Camera-type eye (tissue), 1 donor: ENCODE results near the gene TIGD6.

DNA sequence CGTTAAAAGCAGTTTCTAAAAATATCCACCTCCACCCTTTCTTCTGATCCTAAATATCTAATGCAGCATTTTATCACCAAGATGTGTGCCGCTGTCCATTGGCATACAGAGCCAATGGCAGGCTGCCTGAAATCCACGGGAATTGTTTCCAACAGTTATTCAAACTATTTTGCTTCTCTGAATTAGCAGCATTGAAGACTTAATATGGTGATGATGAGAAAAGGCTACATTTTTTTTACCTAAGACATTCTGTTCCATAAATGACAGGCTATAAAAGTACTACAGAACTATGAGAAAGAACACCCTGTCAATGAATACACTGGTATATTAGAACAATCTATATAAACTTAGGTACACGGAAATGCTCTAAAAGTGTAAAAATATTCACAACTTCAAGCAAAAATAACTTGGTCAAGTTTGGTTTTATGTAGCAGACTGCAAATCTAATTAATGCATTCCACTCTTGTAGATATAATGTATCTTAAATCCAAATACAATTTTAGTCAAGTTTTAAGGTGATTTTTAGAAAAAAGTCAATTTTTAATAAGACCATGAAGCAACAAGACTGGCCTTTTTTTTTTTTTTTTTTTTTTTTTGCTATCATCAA lies 61.4 kb downstream of the CSNK1A1 start:
- RAMPAGE, long total RNA = no peak

- RAMPAGE, long total RNA = no peak
Measured at GRCh38 chr5:149493839-149494287, 57.4 kb downstream of the CSNK1A1 start.

DNA sequence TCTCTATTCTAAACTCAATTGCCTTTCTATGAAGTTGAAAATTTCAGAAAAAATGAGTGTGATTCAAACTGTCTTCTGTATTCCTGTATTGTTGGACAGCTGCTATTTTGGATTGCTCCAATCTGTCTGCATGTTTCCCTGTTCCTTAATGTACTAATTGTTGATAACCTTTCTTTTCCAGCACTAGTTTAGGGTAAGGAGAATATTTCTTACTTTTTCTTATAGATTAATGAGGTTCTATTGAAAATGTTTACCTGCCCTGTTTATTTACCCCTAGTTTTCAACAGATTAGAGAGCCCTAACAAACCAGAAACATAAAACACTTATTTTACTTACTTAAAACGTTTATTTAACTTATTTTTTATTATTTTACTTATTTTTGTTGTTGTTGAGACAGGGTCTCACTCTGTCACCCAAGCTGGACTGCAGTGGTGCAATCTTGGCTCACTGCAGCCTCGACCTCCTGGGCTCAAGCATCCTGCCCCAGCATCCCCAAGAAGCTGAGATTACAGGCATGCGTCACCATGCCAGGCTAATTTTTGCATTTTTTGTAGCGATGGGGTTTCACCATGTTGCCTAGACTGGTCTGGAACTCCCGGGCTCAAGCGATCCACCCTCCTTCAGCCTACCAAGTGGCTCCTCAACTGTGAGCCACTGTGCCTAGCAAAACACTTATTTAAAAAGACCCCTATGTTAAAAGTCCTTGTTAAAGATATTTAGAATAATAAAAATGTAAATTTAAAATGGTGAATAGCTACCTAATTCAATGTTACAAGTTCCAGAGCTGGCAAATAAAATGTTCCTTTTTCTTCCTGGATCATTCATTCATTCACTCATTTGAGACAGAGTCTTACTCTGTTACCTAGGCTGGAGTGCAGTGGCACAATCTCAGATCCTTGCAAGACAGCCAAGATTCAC lies 42.4 kb downstream of the CSNK1A1 start:
- RAMPAGE, long total RNA = no peak

DNA sequence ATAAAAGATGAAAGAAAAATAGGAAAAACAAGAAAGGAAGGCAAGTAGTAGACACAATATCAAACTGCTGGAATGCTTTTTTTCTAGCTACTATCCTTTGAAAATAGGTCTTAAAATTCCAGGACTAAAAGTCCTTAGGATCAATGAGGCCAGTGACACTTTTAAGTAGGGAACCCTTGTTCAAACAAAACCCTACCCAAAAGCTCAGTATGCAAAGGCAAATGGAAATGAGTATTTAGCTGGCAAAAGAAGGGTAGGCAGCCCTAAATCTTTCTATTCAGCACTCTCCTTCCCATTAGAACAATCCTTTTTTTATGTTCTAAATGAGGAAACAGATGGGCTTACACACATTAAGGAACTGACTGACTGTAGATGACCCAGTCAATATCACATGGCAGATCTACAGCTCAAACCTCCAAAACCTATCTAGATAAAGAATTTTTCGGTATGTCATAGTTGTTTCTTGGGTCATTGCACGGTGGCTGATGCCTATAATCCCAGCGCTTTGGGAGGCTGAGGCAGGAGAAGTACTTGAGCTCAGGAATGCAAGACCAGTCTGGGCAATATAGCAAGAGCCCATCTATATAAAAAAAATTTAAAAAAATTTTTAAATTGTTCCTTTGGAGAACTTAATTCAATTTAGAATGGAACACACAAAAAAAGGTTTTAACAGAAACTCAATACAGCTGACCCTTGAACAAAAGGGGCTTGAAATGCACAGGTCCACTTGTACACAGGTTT lies 7.2 kb downstream of the CSNK1A1 start:
- RAMPAGE, long total RNA = no peak

DNA sequence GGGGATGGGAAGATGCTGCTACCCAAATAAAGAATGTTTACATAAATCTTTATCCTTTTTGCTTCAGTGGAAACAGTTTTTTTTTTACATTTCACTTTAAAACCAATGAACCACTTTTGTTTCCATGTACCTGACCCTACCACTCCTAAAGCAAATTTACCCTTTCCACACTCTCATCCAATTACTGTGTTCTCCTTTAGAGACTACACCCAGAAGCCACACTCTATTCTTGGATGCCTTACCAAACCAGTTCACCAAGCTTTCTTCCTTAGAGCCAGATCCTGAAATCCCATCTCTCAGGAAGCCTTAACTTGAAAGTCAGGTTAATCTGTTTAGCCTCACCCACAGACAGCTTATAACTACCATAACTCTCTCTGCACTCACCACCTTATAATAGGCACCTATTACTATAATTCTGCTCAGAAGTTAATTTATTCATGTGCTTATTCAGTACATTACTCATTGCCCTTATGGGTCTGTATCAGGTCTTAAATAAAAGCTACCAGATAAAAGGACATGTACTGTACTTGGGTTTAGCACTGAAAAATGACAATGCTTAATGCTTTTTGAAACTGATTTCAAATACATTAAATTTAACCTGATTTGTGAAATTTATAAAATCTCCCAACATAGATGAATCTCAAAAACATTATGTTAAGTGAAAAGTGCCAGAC lies 4.2 kb downstream of the CSNK1A1 start:
- RAMPAGE, long total RNA = no peak

- RAMPAGE, long total RNA = no peak
Measured at GRCh38 chr5:149549548-149550509, 1.4 kb downstream of the CSNK1A1 start.

DNA sequence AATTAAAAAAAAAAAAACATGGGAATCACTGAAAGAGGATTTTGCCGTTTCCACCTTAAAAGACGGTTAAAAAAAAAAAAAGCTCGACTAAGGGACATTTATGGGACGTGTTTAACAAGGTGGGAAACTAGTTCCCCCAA lies 859 bp downstream of the CSNK1A1 start:
- RAMPAGE, long total RNA = no peak

DNA sequence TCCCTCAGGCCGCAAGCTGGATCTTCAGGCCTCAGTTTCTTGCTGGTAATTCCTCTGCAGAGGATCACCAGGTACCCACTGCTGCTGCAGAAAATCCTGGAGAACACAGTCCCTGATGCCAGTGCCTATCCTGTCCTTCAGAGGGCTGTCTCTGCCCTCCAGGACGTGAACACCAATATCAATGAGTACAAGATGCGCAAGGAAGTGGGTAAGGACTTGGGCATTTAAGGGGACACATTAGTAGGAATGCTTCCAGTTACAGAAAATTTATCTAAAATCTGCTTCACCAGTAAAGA lies 35.2 kb downstream of the ARHGEF37 start:
- RAMPAGE, long total RNA = no peak

DNA sequence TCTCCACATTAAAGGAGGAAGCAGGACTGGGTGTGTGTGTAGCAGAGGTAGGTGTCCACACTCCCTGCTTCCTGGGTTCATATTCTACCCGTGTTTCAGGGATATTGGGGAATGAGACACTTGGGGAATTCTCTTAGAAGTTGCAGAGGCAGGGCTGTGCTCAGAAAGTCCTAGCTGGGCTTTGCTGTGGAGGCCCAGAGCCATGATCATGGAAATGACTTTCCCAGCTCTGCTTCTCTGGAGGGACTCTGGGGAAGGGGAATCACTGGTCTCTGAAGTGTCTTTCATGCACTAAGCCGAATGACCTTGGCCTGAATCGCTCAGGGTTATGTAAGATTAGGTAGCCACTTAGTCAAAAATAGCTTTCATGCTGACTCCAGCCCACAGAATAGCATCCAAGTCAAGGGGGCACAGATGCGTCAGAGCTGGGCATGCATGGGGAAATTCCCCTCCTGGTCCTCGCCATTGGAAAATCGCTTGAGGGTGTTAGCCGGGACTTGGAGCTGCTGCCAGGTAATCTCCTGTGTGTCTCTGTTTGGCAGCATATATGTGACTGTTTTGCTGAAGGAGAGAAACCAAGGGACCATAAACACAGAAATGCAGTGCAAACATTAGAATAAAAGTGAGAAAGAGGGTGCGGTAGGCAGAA lies 36.1 kb upstream of the PPARGC1B start:
- RAMPAGE, long total RNA = no peak

GRCh38 chr5:149732283-149733000 lies 2.3 kb downstream of the PPARGC1B start:
- RAMPAGE, long total RNA = no peak

DNA sequence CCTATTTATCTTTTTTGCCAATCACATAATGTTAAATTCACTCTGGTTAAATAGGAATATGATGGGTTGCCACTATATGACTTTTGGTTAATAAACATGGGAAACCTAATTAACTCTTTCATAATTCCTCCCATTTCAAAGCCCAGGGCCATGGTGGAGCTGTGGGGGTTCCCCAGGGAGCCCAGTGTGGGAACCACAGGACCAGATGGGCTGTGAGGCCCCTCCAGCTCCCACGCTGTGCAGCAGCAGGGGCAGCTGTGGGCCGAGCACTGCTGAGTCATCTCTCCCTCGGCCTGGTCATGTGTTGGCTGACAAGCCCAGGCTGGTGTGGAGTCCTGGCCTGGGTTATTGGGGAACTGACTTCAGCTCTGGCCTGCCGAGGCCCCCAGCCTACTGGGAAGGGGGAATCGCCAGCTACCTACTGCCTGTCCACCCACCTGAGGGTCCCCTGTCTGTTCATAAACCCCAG lies 75.7 kb downstream of the PPARGC1B start:
- RAMPAGE, long total RNA = no peak

DNA sequence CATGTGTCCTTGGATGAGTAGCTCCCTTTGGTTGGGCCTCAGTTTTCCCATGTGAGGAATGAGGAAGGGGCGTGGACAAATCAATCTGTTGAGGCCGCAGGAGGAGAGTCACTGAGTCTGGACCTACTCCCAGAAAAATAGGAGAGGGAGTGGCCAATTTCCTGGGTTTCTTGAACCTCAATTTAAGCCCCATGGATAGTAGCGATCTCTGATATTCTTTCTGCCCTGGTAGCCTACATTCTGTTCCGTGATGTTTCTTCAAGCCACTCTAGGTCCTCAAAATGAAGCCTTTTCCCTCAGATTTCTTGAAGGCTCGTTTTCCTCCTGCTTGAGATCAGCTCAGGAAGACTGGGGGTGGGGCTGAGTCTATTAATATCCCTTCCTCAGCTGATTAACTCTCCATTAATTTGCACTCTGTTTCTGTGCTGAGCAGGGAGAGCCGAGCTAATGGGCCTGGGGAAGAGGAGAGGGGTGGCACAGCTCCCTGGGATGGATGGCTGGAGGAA lies 93.1 kb downstream of the PPARGC1B start:
- RAMPAGE, long total RNA = no peak

DNA sequence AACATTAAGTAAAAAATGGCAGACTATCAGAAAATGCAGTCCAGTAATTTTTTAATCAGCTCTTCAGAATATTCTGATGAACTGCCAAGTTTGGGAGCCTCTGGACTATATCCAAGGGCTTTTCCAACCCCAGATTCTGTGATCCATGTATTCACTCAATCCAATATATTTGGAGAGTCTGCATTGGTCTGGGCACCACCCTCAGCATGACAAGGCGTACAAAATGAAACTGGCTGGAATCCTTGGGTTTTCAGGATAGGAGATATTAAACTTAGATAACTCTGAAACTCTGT lies 14.5 kb downstream of the PDE6A start:
- RAMPAGE, long total RNA = no peak

DNA sequence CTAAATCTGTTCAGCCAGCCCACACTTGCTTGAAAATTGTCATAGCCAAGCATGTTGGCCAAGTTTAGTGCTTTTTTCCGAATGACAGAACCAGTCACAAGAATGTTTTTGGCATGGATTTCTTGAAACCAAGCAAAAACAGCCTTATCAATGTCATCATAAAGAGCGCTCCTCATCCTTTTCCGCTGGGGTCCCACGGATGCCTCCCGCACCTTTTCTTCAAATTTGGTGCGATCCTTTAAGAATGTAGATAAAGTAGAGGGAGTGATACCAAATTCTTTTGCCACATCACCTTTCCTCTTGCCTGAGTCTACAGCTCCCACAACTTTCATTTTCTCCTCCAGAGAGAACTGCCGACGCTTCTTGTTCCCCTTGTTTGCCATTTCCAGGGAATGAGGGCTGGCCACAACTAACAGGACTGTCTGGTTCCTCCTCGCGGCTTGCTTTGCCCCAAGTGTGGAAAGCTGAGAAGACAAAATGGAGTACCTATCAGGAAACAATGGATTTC lies 4.4 kb downstream of the TIGD6 start:
- RAMPAGE, long total RNA = no peak

GRCh38 chr5:149999866-150000846 lies at the start of gene TIGD6:
Gene TIGD6, minus strand, starts transcription at chr5:150000654.
- RAMPAGE, long total RNA = no peak

DNA sequence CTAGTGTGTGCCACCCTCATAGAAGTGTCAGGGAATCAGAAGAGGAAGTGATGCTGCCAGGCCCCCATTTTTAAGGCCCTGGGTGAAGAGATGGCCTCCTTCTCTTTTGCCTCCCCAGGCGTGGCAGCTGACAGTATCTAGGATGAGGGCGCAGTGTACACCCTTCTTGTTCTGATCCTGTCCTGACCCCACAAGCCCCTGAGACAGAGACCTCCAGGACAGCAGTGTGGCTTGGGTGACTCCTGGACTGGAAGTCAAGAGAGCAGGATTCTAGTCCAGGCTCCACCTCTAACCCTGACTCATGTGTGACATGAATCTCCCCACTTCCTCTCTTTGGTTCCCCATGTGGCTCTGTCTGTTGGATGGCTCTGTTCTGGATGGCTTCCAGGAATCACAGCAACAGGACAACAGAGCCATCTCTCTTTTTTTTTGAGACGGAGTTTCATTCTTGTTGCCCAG lies 27.7 kb downstream of the CSF1R start:
- RAMPAGE, long total RNA = no peak

- RAMPAGE, long total RNA = no peak
Measured at GRCh38 chr5:150142914-150144206, 12.3 kb downstream of the PDGFRB start.

DNA sequence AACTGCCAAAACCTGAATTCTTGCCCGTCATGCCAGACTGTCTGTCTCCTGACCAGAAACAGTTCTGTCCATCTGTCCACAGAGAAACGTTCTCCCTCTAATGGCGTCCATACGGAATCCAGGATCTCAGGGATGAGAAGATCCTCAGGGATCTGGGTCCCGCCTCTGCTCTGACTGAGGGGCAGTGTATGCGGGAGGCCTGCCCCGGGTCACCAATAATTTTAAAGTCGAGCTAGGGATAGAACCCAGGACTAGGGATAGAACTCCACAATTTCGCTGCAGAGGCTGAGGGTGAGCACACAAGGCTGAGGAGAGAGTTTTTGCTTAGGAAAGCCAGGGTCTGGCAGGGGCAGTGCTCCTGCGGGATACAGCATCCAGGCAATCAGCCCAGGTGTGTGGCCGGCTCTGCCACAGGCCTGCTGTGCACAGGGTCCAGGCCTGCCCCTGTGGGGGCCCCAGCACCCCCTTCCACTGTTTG lies 8.9 kb downstream of the PDGFRB start:
- RAMPAGE, long total RNA = no peak

DNA sequence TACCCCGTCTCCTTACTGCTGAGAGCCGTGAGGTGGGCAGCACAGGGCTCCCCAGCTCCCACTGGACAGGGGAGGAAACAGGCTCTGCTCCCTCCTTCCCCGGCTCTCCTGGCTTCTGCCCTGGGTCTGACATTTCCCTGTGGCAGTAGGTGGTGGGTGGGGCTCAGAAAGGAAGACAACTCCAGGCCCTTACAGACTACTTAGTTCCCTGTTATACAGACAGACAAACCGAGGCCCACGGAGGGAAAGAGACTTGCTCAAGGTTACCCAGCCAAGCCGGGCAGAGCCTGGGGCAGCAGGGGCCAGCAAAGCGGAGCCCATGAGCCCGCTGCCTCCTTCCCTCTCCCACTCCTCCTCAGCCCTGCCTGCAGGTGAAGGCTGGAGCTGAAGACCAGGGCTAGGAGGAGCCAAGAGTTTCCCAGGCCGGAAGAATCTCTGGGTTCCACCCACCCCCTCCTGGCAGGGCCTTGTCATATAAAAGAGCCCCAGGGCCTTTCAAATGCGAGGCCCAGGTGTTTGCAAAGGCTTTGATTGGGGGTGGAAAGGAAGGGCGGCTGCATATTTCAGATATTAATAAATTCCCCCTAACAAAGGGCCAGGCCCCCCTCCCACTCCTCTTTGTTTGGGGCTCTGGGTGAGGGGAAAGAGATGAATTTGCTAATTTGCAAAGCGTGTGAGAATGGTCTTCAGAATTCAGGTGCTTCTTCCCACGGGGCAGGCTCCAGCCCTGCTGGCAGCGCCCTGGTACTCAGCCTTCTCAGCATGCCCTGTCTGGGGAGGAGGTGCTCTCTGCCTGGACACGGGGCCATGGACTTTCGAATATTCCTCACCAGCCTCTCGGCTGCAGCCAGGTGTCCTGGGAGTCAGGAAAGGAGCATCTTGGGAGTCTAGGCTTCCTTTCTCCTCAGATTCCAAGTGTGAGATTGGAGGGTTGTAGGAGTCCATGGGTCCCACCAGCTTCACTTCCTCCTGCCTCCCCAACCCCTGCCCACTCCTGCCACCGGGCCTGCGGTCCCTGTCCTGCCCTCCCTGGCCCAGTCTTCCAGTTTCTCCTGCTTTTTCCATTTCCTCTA lies 21.5 kb downstream of the SLC6A7 start:
- RAMPAGE, long total RNA = no peak

GRCh38 chr5:150316846-150317663 lies 14.3 kb upstream of the ARSI start:
- RAMPAGE, long total RNA = no peak